Esophagus muscularis mucosa (tissue), 4 donors: ENCODE data around the gene CDC123.

GRCh38 chr10:11201856-11202088, 184.1 kb downstream of the CELF2 start:
- PRO-cap: no peak
- RAMPAGE, long total RNA, 4 experiments: no peak in any of the 4 experiments

- PRO-cap: no peak
- RAMPAGE, long total RNA, 4 experiments: no peak in any of the 4 experiments
These were observed 191.7 kb downstream of the CELF2 start for GRCh38 chr10:11208917-11210217.

- PRO-cap: no peak
- RAMPAGE, long total RNA, 4 experiments: no peak in any of the 4 experiments
These were observed 196.8 kb downstream of the CELF2 start for GRCh38 chr10:11214345-11215096.

DNA sequence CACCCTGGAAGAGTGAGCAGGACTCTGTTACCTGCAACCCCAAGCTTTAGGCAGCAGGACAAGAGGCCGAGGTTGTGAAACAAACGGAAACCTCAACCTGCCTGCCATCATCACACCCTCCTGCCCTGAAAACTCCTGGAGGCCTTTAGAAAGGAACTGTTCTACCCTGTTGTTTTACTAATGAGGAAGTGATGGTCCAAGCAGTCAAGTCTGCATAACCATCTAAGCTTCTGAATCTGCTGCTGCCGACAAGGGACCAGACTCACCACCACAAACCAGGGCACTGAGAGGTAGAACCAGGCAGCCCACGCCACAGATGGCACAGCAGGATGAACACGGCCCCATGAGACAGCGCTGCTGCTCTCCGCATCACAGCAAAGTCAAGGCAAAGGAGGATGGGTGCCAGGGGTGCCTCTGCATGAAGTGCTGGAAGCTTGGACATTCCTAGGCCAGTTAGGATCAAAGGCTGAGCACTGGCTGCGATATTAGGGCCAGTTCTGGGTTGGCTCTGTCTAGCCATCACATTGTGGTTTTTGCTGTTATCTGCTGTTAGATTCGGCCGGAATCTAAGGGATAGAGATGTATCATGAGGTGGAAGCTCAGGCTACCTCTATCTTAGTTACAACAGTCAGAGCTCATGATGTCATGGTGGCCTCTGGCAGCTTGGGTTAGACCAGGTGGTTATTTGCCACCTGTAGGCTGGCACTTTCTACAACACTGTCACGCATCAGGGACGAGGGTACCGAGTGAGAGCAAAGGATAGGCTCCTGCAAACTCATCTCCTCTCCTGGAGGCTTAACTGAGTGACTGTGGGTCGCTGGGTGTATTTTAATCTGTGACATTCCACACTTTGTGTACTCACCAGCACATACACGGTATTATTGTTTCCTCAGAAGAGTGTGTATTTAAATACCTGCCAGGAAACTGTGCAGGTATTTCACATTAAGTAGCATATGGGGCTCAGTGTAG, 209.7 kb downstream of the CELF2 start:
- PRO-cap: no peak
- RAMPAGE, long total RNA, 4 experiments: no peak in any of the 4 experiments

DNA sequence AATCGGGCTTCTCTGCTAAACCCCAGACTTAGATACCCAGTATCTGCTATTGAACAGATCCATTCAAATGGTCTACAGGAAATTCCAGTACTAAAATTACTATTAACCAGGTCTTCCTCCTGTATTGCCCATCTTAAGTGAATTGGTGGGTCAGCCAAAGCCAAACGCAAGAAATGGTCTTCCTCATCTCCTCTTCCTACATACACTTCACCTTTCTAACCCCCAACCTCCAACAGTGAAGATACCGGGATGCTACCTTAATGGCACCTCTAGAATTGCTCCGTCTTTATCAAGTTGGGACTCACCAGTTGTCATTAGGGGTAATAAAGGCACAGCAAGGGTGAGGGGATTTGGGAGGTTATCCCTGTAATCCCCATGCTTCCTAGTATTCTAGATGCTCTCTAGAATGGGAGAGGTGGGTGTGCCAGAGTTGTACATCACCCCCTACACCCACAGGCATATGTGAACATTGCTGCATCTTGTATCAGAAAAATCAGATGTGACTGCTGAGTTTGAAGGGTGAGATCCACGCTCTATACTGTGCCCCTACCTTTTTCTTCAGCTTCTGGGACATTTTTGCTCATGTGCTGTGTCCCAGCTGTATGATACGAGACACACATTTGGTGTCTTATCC, 215.9 kb downstream of the CELF2 start:
- PRO-cap: unidirectional peak, minus-strand start at position 173 of the sequence
- RAMPAGE, long total RNA, 4 experiments: no peak in any of the 4 experiments

- PRO-cap: no peak
- RAMPAGE, long total RNA, 4 experiments: no peak in any of the 4 experiments
These were observed 227.8 kb downstream of the CELF2 start for GRCh38 chr10:11245459-11245952.

- PRO-cap: no peak
- RAMPAGE, long total RNA, 4 experiments: no peak in any of the 4 experiments
These were observed 282.8 kb downstream of the USP6NL start for GRCh38 chr10:11328252-11329350.

DNA sequence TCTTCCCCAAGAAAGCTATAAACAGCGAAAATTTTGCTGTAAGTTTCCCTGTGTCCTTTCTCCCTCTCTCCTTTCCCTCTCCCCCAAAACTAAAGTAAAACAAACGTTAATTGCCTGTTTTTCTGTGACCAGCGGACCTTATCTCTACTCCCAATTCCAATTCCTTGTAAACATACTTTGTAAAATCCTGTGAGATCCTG, 217.7 kb downstream of the USP6NL start:
- PRO-cap: no peak
- RAMPAGE, long total RNA, 4 experiments: no peak in any of the 4 experiments

- PRO-cap: no peak
- RAMPAGE, long total RNA, 4 experiments: no peak in any of the 4 experiments
These were observed 20.6 kb upstream of the USP6NL start for GRCh38 chr10:11631831-11632593.

DNA sequence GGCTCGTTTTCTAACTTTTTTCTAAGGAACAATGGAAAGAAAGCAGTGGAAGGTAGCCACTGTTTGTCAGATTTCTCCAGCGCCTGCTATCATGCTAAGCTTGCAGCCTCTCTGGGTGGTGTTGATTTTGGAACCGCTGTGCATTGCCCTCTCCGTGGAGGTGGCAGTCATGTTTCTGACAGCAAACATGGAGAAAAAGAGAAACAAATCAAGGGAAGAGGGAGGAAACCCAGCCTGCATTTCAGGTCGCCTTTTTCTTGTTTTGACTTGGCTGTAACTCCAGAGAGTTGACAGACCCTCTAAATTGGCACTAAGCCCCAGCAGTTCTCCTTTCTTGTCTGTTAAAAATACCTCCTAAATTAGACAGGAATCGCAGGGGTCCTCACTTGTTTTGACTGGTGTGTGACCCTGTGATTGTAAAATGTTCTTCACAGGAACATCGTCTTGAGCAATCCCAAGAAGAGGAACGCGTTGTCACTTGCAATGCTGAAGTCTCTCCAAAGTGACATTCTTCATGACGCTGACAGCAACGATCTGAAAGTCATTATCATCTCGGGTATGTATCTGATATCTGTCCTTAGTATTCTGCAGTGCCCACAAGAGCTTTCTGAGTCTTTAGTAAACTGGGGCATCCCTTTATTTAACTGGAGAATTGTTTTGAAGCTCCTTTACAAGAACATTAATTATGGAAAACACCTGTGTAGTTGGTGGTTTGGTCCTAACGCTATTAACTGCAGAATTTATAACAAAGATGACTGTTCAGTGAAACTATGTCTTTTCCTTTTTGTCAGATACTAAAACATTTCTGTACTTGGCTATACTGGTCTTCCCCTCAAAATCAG, 5.0 kb downstream of the ECHDC3 start:
- PRO-cap: bidirectional peak, plus-strand start at position 574 of the sequence, minus-strand start at position 397 of the sequence
- RAMPAGE, long total RNA, 4 experiments: no peak in any of the 4 experiments

- PRO-cap: no peak
- RAMPAGE, long total RNA, 4 experiments: no peak in any of the 4 experiments
These were observed 16.6 kb downstream of the ECHDC3 start for GRCh38 chr10:11758716-11759153.

DNA sequence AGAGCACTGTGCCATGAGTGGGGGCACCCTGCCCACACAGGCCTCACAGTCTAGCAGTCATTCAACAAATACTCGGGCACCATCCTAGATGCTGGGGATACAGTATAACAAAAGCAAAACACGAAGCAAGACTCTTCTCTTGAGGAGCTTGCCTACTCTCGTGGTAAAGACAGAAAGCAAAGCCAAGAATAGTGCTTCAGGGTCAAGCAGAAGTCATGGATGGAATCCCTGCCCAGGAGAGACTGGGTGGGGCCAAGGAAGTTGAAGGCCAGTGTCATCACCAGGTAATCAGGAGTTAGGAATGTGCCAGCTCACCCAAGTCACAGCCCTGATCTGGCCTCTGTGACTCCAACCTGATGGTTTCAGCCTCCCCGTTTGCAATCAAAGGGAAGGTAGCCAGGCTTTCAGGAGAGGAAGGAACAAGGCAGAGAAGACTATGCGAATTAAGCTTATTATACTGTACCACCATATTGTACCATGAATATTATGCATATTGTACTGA, 58.9 kb downstream of the PROSER2 start:
- PRO-cap: no peak
- RAMPAGE, long total RNA, 4 experiments: no peak in any of the 4 experiments

GRCh38 chr10:11894985-11895560, 71.9 kb downstream of the PROSER2 start:
- PRO-cap: no peak
- RAMPAGE, long total RNA, 4 experiments: no peak in any of the 4 experiments

GRCh38 chr10:11916041-11916404, 92.9 kb downstream of the PROSER2 start:
- PRO-cap: no peak
- RAMPAGE, long total RNA, 4 experiments: no peak in any of the 4 experiments

DNA sequence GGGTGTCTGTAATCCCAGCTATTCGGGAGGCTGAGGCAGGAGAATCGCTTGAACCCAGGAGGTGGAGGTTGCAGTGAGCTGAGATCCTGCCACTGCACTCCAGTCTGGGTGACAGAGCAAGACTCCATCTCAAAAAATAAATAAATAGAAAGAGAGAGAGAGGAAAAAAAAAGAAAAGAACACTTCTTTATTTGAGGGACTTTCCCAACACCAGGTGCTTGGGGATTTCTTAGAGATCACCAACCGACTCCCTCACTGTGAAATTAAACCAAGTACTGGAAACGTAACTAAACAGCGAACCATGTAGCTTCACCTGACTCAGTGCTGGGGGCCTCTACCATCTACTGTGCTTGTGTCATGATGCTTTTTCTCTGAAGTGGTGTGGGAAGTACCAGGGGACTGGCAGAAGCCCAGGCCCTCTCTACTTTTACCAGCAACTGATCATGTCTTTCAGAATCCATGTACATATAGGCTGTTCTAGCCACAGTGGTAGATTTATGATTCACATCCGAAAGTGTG, 6.9 kb upstream of the SEC61A2 start:
- PRO-cap: no peak
- RAMPAGE, long total RNA, 4 experiments: no peak in any of the 4 experiments

GRCh38 chr10:12130110-12130822, 789 bp downstream of the SEC61A2 start:
- PRO-cap: no peak
- RAMPAGE, long total RNA, 4 experiments: no peak in any of the 4 experiments

DNA sequence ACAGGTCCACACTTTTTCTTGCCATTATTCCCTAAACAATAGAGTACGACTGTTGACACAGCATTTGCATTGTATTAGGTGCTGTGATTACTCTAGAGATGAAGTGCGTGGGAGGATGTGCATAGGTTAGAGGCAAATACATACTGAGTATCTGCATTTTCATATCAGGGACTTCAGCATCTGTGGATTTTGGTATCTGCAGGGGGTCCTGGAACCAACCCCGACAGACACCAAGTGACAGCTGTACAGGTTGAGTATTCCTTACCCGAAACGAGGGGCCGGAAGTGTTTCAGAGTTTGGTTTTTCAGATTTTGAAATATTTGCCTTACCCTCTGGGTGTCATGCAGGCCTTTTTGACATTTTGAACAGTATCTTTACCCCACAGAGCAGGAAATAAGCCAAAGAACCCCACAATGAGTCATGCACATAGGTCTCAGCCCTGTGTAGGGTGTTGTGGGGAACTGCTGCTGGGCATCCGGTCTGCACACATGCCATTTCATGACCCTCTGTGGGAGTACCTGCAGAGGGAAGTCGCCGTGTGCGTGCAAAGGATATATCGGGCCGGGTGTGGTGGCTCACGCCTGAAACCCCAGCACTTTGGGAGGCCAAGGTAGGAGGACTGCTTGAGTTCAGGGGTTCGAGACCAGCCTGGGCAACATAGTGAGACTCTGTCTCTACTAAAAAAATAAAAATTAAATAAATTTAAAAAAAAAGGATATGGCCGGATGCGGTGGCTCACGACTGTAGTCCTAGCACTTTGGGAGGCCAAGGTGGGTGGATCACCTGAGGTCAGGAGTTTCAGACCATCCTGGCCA, 14.3 kb downstream of the NUDT5 start:
- PRO-cap: no peak
- RAMPAGE, long total RNA, 4 experiments: no peak in any of the 4 experiments

DNA sequence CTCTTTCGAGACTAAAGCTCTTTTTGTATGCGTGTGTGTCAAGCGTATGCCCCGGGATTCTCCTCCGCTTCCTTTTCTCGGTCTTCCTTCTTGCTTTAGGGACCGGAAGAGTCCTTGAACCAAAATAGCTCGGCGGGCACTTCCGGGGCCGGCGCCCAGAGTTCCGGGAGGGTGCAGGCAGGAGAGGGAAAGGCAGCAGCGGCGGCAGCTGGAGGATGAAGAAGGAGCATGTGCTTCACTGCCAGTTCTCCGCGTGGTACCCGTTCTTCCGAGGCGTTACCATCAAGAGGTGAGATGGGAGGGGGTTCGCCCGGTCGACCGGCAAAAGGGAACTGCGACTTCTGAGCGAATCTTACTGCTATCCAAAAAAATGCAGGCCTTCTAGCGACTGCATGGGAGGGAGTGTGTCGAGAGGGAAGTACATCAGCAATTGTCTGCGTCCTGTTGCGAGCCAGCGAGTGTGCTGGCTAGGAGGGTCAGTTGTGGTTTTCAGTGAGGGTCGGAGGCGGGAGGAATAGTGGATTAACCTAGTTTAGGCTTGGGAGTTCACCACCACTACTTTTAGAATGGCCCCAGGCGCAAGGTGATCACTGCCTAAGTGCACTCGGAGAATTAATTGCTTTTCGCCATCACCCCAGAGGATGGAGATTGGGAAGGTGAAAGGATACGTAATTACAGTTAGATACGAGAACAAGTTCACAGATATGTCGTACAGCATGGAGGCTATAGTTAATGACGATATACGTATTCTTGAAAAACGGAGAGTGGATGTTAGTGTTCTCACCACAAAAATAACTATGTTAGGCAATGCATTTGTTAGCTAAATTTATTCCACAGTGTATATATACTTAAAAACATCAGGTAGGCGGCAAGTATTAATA, at the start of gene CDC123:
Gene CDC123, plus strand, starts transcription at position 158 of the 881 bp plus-strand sequence.
- PRO-cap: bidirectional peak, plus-strand start at position 158 of the sequence, minus-strand start outside the sequence
- RAMPAGE, long total RNA, 4 experiments: start-site peak on the plus strand in 4 of 4 experiments, centred at positions 166 to 181 of the sequence, 914 to 1,471 reads per replicate

DNA sequence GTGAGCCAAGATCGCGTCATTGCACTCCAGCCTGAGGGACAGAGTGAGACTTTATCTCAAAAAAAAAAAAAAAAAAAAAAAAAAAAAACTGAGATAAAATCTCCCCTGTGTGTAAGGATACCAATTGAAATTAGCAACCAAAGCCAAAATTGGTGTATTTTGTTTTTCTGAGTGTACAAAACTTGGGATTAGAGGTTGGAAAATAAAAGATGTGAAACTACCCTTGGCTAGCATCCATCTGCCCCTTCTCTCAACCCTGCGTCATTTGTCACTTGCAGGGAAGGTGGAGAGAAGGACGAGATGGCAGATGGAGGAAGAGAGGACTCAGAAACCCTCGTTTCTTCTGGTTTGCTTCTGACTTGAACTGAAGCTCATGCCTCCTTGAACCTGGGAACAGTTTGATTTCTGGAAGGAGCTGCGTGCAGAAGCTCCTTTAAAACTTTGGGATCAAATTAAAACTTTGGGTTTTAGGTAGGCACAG, 16.1 kb upstream of the CAMK1D start:
- PRO-cap: no peak
- RAMPAGE, long total RNA, 4 experiments: no peak in any of the 4 experiments

DNA sequence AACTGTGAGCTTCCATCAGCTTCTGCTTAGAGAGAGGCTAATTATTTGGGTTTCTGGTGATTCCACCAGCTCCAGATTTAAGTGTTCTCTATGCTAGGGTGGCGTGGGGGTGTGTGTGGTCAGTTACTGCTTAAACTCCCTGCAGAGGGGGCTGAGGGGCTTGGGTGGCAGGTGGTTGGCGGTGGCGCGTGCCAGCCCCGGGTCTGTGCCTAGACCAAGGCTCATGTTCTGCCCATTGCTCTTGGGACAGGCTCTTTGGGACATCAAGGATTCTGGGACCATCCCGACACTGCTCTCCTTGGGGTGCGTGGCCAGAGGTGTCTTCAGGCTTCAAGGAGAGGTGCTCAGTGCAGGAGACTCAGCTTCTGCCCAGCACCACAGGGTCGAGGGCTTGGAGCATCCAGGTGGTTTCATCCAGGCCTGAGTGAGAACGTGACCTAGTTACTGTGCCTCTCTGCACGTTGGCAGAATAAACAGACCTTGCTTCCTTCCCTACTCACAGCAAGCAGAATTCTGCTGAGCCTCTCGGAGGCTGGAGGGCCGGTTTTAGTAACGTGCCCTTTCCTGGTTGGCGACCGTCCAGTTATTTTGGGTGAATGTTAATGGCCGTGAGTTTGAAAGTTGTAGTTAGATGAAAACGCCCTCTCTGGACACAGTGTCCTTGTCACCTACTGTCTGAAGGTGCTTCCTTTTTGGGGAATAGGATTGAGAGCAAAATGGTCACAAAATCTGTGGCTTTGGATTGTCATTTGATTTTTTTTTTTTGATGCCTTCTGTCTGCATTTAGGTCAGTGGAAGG, 39.9 kb downstream of the CAMK1D start:
- PRO-cap: no peak
- RAMPAGE, long total RNA, 4 experiments: no peak in any of the 4 experiments